A172 (cell line): ENCODE data around the gene SIGLEC15.

GRCh38 chr18:39820782-39820981 lies 2134.4 kb upstream of the PIK3C3 start:
- RAMPAGE, long total RNA, result no peak

GRCh38 chr18:40085182-40085640 lies 1869.8 kb upstream of the PIK3C3 start:
- RAMPAGE, long total RNA, result no peak

GRCh38 chr18:44507377-44508339 lies 173.0 kb upstream of the SETBP1 start:
- RAMPAGE, long total RNA, result no peak

DNA sequence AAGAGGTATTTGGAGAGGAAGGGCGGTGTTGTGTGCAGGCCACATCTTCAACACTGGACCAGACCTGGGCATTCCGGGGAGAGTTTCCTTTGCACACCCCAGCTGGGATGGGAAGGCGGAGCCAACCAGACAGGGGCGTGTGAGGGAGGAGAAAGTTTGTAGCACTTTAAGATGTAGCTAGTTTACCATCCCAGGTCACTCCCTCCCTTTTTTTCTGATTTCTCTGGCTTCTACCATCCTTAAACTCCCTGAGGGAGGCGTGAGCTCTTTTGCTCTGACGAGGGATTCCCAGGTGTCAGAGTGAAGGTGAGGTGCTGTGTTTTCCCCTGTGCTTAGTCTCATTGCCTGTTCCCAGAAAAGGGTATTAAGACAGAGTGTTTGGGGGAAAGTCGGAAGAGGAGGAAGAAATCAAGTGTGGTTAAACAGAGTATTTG lies 1.6 kb downstream of the SETBP1 start:
- RAMPAGE, long total RNA, result no peak

- RAMPAGE, long total RNA, result no peak
Measured at GRCh38 chr18:44682710-44683517, 2.2 kb downstream of the SETBP1 start.

GRCh38 chr18:44711082-44711610 lies 30.5 kb downstream of the SETBP1 start:
- RAMPAGE, long total RNA, result no peak

DNA sequence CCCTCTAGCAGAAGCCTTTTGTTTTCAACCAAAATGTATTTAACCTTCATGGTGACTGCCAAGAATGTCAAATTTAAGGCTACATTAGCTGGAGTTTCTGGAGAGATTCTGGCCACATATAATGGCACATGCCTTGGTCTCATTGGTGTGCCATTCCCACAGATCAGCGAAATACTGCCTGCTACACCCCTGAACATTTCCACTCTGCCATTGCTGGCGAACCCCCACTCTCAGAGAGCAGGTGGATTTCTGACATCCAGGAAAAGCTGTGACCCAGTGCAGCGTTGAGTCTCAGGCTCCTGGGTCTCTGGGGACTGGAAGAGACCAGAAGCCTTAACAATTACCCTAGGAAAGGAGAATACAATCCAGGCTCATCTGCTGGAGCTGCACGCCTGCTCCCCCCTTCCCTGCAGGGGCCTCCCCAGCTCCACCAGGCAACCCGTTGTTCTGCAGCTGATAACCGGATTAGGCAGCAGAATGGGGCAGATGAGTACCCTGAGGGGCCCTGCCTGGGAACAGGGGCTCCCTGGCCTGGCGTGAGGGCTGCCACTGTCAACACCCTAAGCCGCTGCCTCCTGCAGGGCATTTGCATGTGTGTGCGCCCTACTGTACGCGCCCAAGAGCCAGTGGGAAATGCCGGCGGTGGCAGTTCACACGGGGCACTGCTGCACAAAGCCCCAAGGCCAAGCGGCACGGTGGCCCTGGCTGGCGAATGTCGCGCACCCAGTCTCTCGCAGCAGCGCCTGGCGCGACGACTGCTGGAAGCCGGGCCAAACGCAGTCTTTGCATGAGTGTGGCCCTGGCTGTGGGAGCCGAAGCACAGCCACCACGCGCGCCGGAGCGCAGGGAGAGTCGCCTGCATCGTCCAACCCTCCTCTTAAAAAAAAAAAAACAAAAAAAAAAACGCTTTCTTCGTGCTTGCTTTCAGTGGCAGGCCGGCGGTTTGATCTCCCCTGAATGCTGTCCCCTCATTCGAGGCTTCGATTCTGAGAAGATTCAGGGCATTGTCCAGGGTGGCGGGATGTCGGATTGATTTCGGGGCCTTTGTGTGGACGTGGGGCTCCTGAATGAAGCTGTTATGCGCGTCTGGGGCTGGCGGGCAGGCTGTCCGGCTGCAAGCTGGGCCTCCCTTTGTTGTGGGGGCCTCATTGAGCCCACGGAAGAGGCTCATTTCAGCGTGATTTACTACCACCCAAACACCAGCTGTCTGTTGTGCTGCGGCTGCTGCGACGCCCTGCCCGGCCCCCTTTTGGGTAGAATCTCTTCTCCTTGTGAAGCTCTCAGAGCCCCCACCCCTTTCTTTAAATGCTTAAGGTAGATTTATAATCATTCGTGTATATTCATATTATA lies 63.7 kb downstream of the SETBP1 start:
- RAMPAGE, long total RNA, result no peak

DNA sequence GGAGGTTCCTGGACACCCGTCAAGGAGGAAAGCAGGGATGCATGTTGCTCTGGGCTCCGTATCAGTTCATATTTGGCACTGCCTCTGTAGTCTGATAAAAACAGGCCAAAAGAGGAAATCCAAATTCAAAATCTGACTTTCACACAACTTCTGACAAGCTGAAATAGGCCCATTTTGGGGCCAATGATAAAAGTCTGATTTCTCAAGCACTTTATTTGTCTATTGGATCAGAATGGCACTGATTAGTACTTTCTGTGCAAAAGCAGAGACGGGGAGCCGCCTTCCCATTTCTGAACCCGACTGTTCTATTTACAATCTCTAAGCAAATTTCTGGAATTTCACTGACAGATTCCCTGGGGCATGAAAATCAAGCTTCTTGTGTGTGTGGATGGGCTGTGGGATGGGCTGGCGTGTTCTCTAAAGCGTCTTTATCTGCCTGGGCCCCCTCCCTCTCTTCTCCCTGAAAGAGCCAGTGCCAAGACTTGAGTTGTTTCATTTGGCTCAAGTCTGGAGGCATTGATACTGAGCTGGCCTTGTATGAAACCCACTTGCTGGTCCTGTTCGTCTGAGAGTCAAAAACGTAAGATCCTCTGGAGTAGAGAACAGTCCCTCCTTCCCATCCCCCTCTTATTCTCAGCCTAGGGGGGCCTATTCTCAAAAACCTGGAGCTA lies 97.1 kb downstream of the SETBP1 start:
- RAMPAGE, long total RNA, result no peak

DNA sequence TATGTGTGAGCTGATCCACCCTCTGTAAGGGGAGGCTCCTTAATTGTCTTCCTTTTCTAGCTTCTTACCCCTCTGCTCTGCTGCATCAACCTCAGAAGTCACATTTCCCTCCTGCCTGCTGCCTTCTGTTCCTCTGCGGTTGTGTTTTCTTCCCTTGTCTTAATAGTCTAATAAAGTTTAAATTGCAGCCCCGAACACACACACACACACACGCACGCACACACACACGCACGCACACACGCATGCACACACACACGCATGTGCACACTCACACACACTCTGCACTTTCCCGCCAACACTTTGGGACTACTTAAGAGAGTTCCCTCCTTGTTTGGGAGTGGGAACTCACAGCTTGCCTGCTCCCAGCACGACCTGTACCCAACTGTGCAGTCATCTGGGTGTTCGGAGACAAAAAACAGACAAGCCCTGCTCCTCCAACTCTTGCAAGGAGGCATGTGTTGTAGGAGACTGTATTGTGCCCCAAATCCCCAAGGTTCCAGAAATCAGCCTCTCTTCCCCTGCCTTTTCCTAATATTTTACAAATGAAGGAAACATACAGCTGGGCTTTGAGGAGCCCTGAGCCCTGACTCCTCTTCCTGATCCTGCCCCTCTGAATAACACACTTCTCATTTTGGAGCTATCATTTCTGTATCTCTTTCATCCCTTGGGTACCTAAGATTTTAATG lies 99.2 kb downstream of the SETBP1 start:
- RAMPAGE, long total RNA, result no peak

DNA sequence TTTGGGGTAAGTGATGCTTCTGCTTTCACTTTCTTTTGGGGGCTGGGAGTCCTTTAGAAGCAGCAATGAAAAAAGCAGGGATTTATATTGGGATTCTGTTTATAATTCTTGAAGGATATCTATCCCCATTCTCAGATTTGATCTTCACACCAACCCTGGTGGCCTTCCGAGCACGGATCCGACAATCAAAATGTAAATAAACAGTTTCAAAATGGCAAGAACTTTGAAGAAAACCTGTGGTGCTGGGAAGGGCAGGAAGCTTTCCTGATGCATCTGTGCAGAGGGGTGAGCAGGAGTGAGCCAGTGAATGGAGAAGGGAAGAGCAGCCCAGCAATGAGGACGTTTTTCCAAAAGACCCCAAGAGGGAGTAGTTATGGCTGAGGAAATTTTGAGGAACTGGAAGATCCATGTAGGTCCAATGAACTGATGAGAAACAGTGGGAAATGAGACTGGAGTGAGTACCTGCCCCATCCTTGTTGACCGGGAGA lies 119.6 kb downstream of the SETBP1 start:
- RAMPAGE, long total RNA, result no peak

DNA sequence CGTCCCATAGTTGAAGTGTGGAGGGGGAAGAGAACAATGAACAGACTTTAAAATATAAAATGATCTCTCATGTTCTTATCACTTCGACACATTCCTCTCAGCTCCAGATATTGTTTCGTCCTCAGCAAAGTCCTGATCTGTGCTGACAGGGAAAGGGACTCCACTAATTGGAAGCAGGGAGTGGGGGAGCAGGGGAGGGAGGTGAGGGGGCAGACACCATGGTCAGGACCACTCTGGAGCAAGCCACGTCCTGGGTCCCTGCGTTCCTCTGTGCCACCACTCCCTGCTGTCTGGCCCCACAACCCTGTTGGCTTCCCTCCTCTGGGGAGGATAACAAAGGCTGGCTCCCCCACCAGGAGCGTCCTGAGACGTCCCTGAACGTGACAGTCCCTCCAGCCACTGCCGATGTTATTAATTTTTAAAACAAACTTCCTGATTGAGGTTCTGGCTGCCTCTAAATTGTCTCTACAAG lies 257.2 kb downstream of the SETBP1 start:
- RAMPAGE, long total RNA, result no peak

DNA sequence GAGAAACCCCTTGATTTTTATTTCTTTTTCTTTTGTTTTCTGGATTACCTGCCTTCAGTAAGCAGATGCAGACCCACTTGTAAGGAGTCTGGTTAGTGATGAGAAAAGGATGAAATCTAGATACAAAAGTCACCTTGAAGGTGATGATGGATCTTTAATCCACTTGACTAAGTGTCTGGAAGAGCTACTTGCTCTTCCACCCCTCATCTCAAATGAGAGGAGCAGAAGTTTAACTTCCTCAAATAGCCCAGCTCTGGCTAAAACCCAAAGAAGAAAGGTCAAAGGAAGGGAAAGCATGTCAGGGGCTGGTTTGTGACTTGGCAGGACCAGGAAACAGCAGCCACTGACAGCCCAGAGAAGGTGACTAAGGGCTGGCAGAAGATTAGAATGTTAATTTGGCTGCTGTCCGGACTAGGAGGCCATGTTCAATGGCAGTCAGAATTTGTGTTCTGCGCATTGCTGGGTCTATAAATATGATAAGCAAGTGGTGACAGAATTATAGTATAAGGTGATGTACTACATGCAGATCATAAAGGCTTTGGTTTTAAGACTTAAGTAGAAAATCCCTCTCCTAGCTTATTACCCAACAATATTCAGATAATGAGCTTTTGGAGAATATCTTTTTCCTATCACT lies 386.2 kb downstream of the SETBP1 start:
- RAMPAGE, long total RNA, result no peak

GRCh38 chr18:45324777-45325105 lies 290.5 kb upstream of the SLC14A2 start:
- RAMPAGE, long total RNA, result no peak

- RAMPAGE, long total RNA, result no peak
Measured at GRCh38 chr18:45568017-45568415, 47.3 kb upstream of the SLC14A2 start.

GRCh38 chr18:45637836-45638446 lies 22.7 kb downstream of the SLC14A2 start:
- RAMPAGE, long total RNA, result no peak

- RAMPAGE, long total RNA, result no peak
Measured at GRCh38 chr18:45688180-45688450, 35.9 kb upstream of the SLC14A1 start.

GRCh38 chr18:45825479-45825943 lies at the start of gene SIGLEC15:
TSS of gene SIGLEC15 (plus strand) at chr18:45825675.
- RAMPAGE, long total RNA, result no peak

- RAMPAGE, long total RNA, result no peak
Measured at GRCh38 chr18:46067406-46067872, 4.6 kb downstream of the PSTPIP2 start.

GRCh38 chr18:46096721-46097067 lies 1.4 kb downstream of the ATP5F1A start:
- RAMPAGE, long total RNA, result no peak

DNA sequence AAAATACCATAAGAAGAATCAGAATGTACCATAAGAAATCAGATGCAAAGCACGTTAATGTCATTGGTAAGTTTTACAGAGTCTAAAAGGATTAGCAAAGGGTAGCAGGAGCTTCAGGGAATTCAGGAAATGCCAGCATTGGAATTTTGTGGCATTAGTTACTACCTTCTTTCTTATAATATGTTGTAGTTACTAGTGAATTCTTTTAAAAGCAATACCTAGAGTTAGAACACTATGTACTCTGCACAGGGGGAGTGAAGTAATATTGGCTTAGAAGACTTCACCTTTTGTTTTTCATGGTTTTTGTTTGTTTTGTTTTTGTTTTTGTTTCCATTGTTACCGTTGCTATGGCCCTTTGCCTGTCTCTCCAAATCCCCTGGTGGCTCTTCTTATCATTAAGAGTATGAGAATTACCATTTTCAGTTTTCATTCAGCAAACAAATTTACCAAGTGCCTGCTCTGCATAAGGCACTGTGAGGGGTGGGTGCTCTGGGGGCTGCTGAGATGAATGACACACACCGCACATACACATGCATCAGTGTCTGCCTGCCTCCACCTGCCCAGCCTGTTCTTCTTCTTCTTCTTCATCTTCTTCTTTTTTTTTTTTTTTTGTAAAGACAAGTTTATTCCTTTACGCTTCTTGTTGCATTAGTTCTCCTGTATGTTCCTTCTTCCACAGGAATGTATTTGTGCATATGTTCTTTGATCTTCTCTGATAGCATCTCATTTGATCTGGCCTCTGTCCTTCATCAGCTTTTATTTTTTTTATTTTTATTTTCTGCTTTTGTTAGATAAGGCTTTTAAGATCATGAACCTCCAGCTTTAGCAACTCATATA lies 69.5 kb upstream of the RNF165 start:
- RAMPAGE, long total RNA, result no peak